H4 (cell line): ENCODE measurements around a stretch of chr10.

DNA sequence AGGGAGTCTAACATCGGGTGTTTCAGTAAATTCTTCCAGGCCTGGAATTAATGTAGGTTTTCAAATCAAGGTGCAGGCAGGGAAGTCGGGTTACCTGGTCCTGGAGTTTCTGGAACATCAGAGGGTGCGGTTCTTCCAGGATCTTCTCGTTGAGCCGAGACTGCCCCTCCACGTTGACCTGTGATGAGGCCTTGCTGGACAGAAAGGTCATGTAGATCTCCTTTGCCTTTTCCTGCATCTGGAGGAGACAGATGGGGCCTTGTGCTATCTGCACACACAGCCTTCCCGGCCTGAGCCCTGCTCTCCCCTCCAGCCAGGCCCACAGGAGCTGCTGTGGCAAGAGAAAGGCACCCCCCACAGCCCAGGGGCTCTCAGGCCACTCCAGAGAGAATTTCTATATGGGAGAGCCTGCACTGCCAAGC lies 27.1 kb downstream of the RGS10 start:
- RAMPAGE, long total RNA, result no peak

DNA sequence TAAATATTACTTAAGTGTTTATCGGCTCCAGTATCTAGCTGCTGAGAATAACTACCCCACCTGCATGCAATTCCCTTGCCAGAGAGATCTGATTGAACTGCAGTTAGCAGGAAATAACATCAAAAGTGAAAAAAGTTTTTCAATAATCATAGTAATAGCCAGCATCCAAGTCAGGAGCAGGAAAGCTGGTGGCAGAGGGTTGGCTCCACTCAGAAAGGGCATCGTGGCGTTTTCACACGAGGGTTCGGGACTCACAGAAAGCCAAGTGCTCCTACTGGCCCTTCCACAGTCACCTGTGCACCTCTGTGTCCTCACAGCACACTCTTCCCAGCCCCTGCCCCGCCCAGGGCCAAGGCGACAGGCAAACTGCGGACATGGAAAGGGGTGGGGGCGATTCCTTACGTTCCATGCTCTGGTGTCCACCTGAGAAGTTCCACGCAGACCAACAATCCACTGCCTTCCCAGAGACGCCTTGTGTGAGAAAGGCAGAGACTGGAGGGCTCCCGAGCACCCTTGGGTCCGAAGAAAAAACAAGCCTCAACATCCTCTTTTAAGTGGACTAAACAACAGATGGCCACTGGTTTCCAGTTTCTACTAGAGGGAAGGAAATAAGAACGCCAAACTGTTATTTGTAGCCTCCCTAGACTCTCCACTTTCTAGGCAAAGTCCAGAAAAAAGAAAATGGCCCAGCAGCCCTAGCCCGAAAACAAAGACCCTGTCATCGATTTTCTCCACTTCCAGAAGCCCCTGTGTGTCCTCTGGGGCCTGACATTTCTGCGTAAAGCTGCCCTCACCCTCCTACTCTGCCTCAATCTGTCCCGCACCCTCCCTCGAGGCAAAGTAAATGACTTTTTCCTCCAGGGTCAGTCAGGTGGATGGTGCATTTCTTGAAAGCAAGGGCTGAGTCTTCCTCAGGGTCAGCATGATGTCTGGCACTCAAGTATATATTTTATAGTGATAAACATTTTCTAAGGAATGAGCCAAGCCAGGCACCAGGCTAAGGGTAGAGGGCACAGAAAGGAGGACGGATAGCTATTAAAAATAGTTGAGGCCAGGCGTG lies 6.1 kb downstream of the RGS10 start:
- RAMPAGE, long total RNA, result no peak

DNA sequence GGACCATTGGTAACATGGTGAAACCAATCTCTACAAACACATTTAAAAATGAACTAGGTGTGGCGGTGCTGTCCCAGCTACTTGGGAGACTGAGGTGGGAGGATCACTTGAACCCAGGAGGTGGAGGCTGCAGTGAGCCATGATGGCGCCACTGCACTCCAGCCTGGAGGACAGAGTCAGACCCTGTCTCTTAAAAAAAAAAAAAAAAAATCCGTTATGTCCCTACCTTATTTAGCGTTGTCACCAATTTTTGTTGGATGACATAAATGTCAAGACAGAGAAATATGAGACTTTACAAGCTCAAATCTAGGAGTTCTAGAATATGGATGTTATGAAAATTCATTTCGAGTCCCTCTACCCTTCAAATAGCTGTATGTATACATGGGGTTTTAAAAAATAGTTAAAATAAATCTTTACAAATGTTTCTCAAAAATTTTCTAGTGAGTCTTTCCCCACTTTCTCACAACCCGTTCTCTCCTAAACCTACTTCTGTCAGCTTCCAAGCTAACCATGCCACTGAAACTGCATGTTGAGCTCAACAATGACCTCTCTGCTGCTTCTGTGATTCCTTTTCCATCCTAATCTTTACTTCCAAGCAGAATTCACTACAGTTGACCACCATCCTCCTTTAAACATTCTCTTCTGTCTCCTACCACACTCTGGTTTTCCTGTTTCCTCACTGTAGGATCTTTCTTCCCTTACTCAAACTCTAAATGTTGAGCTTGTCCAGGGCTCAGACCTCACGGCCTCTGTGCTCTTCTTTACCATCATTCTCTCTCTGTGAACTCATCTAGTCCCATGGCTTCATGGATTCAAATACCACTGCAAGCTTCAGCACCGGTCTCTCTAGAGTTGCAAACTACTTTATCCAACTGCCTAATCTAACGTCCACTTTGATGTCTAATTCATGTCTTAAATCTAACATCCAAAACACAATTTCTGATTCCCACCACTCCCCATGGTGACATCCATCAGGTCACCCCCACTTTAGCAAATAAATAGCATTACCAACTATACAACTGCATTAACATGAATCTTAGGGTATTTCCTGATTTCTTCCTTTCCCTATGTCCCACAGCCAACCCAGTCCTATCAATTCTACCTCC lies 11.2 kb downstream of the TIAL1 start:
- RAMPAGE, long total RNA, result no peak

- RAMPAGE, long total RNA, result no peak
Observed at GRCh38 chr10:119587138-119587893, 9.4 kb downstream of the TIAL1 start.

- RAMPAGE, long total RNA, result no peak
Observed at GRCh38 chr10:119653117-119653851, 2.1 kb downstream of the BAG3 start.

DNA sequence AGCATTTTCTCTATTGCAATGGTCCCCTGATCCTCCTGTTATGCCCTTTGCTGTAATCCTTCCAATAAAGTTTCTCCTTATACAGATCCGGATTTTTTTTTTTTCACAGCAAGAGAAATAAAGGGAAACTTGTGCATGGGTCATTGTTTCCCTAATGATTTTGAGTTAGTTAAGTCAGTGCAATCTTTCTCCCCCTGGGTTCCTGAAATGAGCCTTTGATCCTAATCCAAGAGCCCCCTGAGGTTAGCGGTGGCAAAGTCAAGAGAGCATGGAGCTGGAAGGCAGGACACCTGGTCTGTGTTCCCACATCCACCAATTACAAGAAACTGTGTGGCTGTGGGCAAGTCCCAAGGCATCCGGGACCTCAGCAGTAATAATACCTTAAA lies 129.4 kb upstream of the WDR11 start:
- RAMPAGE, long total RNA, result no peak

- RAMPAGE, long total RNA, result no peak
Observed at GRCh38 chr10:121076939-121077254, 225.7 kb downstream of the WDR11 start.

DNA sequence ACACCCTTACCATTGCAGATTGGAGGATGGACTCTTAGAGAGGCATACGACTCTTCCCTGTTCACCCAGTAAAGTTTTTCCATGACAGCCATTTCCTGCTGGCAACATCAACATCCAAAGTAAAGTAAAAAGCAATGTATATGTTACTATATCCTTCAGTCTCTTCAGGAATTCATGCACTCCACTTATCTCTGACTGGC lies 297.1 kb downstream of the WDR11 start:
- RAMPAGE, long total RNA, result no peak

DNA sequence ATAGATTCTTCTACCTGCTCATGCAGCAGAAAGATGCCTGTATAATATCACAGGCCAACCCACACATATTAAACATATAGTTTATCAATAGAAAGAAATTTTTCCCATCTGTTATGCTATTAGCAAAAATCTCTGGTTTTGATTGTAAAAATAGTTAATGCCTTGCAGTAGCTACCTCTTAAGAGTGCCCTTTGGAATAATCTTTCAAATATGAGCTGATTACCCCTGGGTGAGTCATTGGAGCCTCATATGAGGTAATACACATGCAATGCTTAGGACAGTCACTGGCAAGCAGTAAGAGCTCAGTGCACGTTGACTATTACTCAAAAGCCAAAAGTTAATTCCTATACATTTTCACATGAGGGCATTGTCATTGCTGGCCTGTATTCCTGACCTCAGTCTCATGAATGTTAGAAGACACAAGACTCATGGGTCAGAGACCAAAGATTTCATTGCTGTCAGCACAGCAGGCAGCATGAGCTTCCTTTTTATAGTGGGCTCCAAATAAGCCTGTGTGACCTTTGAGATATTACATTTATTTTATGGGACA lies 180.0 kb downstream of the FGFR2 start:
- RAMPAGE, long total RNA, result no peak

DNA sequence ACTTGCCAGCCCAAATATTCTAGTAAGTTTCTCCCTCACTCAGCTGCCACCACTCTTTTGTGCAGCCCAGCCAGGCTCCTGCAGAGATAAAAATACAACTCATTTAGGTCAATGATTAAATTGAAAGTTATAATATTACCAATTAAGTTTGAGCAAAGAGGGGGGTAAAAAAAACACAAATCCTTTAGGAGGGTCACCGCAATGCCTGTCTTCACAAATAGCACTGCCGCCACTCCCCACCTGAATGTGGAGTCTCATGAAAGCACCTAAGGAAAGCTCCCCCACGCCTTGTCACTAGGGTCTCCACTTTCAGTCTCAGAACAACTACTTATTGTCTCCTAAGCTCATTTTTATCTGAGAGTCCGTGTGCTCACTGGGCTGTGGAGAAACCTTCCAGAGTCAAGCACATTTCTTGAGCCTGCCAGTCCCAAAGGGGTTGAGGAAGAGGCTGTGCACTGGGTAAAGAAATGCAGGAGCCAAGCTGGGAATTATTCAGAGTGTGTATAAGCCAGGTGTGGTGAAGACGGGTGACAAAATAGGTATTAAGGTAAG lies 148.7 kb downstream of the FGFR2 start:
- RAMPAGE, long total RNA, result no peak

- RAMPAGE, long total RNA, result no peak
Observed at GRCh38 chr10:121553669-121554229, 44.5 kb downstream of the FGFR2 start.

DNA sequence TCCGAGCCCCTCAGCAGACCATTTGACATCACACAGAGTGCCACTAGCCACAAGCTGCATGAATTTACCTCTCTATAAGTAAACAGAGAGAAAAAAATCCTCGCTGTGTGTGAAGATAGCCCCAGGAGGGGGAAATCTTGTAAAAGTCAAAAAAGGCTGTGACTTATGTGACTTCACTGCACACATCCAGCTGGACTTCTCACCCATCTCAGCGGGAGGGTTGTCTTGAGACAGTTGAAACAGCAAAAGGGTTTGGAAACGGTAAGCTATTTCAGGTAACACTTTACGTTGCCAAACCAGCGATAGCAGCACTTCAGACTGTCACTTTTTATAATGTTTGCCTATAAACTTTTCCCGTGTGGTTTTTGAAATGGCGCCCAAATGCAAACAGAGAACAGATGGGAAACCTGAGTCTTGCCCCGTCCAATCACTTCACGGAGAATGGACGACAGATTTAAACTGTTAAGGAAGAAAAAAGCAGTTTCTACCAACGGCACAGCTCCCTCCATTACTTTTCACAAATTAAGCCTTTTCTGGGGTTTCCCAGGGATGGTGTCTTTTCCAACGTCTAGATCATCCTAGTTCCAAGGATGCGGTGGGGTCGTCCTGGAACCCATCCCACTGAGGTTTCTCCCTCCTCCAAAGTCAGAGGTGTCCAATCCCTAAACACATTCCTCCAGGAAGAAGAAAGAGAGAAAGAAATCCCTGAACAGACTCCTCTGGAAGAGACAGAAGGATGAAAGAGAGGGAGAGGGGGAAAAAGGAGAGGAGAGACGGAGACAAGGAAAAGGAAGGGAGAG lies 25.2 kb downstream of the FGFR2 start:
- RAMPAGE, long total RNA, result no peak

- RAMPAGE, long total RNA, result no peak
Observed at GRCh38 chr10:121779200-121779751, 148.6 kb downstream of the ATE1 start.

DNA sequence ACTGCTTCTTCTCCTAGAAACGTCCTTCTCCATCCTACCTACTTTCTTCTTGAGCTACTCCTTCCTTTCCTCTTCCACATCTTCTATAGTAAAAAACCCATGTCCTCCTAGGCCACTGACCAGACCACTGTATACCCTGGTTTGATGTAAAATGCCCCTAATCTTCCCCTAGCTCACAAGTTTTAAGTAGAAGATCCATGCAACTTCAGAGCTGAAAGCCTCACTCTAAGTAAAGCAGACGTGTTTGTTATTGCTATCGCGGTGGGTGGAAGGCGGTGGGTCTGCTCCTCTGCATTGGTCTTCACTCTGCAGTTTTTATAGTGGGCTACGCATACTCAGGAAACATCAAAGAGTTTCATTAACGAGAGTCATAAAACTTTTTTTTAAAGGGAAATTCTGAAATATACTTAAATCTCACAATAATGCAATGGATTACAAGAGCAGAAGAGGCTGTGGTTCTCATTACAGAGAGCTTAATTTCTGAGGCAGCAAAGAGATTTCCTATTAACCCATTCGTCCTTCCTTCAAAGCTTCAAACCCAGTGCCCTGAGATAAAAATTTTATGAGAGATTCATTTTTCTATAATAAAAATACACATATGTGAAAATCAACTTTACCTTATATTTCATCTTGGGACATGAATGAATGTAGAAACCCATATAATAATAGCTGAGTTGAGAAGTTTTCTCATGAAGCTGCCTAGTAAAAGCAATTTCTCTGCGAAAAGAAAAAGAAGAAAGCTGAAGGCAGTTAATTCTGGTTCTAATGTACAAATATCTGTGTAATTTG lies 91.5 kb downstream of the ATE1 start:
- RAMPAGE, long total RNA, result no peak

- RAMPAGE, long total RNA, result no peak
Observed at GRCh38 chr10:121961278-121961650, 13.8 kb downstream of the NSMCE4A start.

- RAMPAGE, long total RNA, result no peak
Observed at GRCh38 chr10:121976592-121977159, 1.7 kb upstream of the NSMCE4A start.

DNA sequence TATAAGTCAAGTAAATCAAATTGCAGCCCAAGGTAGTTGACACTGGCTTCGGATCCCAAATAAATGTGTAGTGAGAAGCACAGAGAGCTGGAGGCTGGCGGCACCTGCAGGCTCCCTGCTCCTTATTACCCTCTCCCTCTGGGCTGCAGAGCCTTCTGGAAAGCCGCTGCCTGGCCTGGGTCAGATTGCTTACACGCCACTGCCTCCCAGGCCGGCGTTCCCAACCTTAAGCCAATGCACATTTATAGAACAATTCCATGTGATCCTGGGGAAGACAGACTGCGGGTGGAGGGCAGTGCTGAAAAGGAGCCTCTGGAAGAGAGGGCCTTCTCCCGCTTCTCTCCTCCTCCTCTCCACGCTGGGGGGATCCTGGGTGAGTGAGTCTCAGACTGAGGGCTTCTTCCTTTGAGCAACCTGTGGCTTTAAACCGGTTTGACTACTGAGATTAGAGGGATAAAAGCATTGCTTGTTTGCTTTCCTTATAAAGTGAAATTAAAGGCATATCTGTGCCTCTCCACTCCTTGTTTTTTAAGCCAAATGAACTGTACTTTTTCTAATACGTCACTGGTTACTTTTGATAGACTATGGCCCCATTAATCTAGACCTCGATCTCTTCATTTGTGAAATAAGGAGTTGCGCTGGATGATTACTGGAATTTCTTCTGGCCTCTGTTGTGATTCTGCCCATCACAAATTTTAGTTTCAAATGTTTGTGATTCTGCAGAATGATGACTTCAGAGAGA lies 5.5 kb downstream of the TACC2 start:
- RAMPAGE, long total RNA, result no peak

DNA sequence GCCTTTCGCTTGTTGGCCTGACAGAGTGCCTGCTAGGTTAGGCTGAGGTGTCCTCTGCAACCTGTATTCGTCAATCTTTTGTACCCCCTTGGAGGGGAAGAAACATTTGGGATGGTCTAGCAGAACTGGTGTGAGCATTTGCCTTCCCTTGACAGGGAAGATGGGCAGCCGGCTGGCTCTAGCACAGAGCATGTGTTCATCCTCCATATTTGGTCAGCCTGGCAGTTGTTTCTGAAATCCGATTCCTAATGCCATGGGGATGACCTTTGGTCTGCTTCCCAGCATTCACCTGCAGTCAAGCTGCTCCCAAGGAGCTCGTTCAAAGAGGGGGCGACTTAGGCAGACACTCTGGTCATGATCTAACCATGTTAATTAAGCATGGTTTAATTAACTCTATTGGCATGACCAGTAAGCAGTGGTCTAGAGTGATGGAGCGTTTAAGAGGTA lies 55.3 kb downstream of the TACC2 start:
- RAMPAGE, long total RNA, result no peak

- RAMPAGE, long total RNA, result no peak
Observed at GRCh38 chr10:122085409-122086222, 96.7 kb downstream of the TACC2 start.

- RAMPAGE, long total RNA, result no peak
Observed at GRCh38 chr10:122119769-122120835, 131.1 kb downstream of the TACC2 start.